Vermiform appendix (tissue), 1 donor: ENCODE data around the gene CYBC1.

GRCh38 chr17:82126510-82127535 is 28.8 kb upstream of the FASN start:
- PRO-cap = bidirectional peak, plus-strand start at chr17:82127188, minus-strand start at chr17:82126636

DNA sequence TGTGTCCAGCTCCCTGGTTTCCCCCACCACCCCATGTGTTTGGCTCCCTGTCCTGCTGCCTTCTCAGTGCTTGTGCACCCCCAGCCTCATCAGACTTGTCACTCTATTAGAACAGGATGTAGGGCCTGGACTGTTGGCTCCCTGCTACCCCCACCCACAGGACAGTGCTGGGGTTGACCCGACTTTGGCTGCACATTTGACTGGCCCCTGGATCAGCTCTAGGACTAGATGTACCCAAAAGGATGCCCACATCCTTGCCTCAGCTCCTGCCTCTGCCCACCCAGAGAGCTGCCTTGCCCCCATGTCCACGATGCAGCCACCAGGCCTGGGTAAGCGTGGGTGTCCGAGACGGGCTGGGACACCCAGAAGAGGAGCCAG is 1.4 kb upstream of the CCDC57 start:
- PRO-cap = no peak

DNA sequence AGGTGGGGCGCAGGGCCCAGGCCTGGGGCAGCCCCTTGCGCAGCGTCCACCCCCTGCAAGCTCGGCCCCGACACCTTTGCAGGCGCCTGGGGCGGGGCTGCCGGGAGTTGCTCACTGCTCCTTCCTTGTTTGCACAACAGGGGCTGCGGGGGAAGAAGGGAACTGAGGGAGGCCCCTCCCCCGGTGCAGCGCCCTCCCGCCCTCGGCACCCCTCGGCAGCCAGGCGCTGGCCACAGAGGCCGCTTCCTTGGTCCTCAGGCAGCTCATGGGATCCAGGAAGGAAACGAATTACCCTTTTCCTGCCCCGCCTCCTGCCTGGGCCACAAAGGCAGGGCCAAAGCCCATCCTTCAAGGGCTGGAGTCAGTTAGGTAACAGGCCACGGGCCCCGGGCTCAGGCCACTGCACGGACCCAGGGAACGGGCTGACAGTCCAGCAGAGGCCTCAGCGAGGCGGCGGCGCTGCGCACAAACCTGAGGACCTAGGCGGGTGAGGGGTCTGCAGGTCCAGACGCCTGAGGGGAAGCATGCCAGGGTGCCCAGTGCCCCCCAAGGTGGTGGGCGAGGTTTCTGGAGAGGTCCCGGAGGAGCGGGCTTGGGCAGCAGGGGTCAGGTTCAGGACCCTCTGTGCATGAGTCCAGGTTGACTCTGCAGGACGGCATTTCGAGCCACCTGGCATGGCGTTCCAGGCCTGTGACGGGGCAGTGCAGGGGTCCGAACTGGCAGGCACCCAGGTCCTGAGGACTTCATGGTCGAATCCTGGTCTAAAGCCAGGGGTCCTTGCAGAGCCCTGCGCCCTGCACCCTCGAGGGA is 3.2 kb downstream of the SLC16A3 start:
- PRO-cap = unidirectional peak, minus-strand start at position 72 of the sequence; unidirectional peak, minus-strand start at position 131 of the sequence; unidirectional peak, minus-strand start at position 265 of the sequence

- PRO-cap = no peak
Measured at GRCh38 chr17:82237280-82237985, 8.6 kb downstream of the SLC16A3 start.

GRCh38 chr17:82242042-82242702 is 13.3 kb downstream of the SLC16A3 start:
- PRO-cap = no peak

GRCh38 chr17:82245538-82246346 is 16.9 kb downstream of the SLC16A3 start:
- PRO-cap = no peak

DNA sequence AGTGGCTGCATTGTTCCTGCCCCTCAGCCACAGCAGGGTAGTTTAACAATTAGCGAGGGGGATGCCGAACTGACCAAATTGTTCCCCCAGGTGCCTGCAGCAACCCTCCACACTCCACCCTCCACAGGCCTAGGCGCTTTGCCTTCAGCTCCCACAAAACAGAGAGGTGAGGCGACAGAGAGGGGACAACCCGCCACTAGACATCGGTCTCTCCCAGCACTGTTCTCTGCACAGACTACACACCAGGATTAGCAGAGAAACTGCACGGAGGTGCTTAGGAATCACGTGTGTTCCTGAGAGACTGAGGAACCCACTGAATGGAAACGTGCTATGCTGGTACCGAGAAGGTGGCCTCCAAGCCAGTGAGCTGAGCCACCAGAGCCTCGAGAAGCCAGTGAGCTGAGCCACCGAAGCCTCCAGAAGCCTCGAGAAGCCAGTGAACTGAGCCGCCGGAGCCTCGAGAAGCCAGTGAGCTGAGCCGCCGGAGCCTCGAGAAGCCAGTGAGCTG is 20.1 kb downstream of the CSNK1D start:
- PRO-cap = no peak

- PRO-cap = no peak
Measured at GRCh38 chr17:82256048-82257226, 17.1 kb downstream of the CSNK1D start.

DNA sequence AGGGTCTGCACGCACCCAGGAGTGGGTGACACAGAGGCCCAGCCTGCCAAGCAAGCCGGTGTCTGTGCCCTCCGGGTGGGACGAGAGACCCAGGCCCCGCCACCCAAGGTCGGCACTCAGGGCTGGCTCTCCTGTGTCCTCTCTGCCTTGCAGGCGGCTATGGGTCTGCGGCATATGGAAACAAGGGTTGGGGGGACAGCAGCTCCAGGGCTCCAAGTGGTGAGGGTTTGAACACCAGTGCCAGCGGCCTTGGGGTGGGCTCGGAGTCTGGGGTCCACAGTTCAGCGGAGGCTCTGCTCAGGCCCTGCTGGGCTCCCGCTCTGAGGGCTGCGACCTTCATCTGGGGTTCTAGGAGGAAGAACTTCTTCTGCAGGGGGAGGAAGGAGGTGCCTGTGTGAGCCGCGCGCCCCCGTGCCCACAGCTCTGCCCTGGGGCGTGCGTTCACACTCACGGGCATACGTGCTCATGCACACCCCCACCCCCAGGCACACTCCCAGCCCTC is 4.6 kb upstream of the CD7 start:
- PRO-cap = no peak

DNA sequence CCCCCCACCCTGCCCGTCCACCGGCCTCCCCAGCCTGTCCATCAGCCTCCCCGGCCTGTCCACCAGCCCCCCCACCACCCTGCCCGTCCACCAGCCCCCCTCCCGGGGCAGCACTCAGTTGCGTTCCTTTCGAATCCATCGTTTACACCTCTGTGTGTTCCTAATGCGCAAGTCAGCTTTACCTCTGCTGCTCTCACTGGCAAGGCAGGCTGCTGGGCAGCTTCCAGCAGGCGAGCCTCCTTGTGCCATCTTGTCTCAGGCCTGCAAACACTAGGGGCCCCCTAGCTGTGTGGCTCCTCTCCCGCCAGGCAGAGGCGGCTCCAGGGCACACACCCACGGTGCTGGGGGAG is 5.6 kb downstream of the SECTM1 start:
- PRO-cap = no peak

GRCh38 chr17:82351073-82351643 is 7.9 kb upstream of the TEX19 start:
- PRO-cap = no peak

- PRO-cap = bidirectional peak, plus-strand start at chr17:82450495, minus-strand start at chr17:82450496; bidirectional peak, plus-strand start at chr17:82450913, minus-strand start at chr17:82450728
Measured at GRCh38 chr17:82450220-82451223, at the start of gene CYBC1. TSS of gene CYBC1 (minus strand) at chr17:82450752.

DNA sequence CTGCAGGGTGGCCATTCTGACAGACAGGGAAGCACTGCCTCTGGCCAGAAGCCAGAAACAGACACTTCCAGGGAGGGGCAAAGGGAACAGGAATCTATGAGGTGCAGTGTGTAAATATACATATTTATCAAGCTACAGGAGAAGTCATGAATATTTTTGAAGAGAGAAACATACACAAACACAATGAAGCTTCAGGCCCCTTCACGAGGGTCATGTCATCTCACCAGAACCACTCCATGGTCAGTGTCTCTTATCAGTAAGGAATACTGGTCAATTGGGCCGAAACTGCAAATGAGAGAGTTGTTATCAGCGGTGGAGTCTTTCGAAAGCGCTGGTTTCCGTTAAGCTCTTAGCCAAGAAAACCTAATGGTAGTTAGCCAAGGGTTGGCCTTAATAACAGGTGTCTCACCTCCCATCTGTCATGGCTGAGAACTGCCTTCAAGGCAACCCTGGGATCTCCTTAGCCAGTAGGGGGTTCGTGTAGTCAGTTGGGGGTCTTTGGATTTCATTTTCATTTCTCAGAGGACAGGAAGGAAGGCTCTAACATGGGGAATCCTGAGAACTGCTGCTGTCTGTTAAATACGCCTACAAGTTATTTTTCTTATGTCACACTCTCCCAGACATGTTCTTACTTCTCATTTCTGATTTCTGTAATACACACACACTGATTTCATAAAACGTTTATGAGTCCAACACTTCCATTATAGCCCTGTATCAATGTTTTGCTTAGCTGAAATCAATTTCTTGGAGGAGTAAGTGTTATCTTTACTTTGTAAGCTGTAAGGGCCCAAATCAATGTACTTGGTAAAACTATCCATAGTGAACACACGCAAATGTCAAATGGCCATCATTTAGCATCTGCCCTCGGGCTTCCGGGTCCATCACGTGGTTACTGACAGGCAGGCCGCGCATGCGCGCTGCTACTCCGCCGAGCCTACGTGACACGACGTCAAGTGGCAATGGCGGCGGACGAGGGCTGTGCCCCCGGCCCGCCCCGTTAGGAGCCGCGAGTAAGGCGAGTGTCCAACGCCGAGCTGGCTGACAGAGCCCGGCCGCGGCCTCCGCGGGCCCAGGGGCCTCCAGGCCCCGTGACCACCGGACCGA is 925 bp upstream of the NARF start:
- PRO-cap = bidirectional peak, plus-strand start at position 959 of the sequence, minus-strand start at position 871 of the sequence

DNA sequence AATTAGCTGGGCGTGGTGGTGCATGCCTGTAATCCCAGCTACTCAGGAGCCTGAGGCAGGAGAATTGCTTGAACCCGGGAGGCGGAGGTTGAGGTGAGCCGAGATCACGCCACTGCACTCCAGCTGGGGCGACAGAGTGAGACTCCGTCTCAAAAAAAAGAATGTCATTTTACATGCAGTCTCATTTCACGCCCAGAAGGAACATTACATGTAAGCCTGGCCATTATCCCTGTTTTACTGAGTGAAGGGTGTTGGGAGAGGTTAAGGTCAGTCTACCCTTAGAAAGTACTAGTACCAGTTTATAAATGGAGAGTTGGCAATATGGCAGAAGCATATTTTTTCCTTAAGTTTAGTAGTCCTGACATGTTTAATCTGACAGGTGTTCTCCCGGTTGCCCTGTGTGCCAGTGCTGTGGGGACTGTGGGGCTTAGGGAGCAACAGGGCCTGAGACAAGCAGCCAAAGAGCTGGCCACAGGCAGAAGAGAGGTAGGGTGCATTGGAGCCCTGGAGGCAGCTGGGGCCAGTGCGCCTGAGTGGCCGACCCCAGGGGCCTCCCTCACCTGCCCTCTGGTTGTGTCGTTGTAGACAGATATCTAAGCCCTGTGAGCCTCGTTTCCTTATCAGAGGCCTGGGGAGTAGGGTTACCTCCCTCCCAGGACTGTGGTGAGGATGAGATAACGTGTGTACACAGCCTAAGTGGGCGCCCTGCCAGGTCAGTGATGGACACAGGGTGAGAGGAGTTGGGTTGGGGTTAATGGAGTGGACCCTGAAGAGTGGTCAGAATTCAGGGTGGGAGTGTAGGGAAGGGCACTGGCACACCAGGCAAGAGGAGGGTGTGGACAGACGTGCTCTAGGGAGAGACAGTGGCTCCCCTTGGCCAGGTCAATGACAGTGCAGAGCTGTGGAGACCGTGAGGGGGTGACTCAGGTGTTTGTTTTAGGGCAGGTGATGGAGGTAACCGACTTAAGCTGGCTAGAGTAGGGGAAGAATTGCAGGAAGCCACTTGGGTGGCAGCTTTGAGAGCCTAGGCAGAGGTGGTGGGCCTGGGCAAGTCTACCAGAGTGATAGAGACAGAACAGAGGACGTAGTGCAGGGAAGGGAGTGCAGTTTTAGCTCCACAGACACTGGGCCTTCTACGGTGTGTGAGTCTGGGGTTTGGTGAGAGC is 3.3 kb downstream of the NARF start:
- PRO-cap = no peak

DNA sequence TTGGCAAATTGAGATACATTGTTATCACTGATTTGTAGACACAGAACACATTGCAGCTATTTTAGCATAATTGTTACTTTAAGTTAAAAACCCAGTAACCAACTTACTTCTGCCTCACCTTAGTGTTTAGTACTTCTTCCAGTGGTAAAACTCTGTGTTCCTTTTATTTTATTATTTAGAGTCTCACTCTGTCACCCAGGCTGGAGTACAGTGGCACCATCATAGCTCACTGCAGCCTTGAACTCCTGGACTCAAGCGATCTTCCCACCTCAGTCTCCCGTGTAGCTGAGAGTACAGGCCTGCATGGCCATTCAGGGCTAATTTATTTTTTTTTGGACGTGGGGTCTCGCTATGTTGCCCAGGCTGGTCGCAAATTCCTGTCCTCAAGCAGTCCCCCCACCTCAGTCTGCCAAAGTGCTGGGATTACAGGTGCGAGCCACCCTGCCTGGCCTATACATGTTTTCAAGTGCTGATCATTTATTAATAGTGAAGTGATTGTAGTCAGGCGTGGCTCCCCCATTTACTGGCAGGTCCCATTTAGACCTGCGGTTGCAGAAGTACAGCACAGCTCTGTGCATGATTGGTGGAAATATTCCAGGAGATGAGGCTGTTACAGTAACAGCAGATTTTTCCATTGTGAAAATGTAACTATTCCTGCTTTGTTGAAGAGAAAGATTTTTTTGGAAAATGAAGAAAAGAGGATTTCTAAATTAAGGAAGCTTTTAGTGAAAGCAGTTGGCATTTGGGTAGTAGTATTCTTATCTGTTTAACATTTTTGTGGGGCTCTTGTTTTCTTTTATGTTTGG is 8.3 kb downstream of the FOXK2 start:
- PRO-cap = no peak

- PRO-cap = no peak
Measured at GRCh38 chr17:82544187-82544975, 24.8 kb downstream of the FOXK2 start.

- PRO-cap = no peak
Measured at GRCh38 chr17:82617164-82617470, 31.1 kb downstream of the WDR45B start.

- PRO-cap = no peak
Measured at GRCh38 chr17:82636274-82637125, 11.7 kb downstream of the WDR45B start.

DNA sequence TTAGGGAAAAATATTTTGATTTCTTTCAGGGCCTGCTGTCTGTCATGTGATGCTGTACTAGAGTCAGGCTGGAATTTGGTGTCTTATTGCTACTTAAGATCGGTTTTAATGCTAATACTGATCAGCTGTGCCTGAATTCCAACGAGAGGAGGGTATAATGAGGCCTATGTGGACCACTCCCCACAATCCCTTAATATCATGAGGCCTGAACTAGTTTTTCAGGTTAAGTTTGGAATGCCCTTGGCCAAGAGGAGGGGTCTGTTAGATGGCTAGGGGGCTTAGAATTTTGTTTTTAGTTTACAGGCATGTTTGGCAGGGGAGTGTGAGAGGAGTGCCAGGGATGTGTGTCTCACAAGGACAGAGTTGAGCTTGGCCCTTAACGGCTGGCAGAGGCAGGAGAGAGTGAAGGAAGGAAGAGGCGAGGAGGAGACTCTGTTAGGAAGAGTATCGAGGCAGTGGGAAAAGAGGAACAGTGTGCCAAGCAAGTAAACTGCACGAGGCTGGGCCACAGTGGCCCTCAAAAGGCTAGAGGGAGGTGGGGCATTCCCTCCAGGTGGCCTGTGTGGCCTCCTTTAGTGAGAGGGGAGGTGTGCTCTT is 3.7 kb downstream of the TBCD start:
- PRO-cap = no peak

DNA sequence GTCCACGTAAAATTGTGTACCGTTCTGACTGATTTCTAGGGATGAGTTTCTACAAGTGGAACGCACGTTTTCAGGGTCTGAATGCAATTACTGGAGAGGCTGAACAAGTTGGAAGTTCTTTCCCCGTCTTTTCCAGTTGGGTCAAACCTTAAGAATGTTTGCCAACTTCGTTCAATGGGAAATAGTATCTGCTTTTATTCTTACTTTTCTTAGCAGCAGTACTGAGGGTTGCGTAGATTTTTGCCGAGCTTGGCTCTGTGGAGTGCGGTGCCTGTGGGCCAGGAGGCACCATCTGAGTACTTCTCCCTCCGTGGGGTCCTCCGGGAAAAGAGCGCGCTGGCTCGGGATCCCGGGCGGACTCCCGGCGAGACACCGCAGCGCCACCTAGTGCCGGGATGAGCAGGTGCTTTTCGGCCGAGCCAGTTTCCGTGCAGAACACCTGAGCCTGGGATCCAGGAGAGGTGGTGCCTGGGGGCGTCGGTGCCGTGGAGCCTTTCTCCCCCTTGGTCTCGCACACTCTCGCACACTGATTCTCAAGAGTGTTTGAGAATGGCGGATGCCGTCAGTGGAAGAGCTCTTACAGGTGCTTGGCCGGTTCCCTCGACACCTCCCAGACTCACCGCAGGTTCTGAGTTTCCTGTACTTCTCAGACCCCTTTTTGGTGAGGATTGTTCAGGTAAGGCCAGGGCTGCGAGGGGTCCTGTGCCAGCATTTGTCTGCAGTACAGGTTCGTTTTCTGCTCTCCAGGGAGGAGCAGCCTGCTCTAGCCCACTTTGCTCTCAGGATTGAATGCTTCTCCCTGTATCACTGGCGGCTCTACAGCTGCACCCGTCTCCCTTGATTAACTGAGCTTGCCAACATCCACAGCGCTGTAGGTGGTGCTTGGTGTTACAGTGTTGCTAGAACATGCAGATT is 23.2 kb downstream of the TBCD start:
- PRO-cap = no peak